HTR-8/SVneo (cell line): Measurements from ENCODE around the gene XDH.

DNA sequence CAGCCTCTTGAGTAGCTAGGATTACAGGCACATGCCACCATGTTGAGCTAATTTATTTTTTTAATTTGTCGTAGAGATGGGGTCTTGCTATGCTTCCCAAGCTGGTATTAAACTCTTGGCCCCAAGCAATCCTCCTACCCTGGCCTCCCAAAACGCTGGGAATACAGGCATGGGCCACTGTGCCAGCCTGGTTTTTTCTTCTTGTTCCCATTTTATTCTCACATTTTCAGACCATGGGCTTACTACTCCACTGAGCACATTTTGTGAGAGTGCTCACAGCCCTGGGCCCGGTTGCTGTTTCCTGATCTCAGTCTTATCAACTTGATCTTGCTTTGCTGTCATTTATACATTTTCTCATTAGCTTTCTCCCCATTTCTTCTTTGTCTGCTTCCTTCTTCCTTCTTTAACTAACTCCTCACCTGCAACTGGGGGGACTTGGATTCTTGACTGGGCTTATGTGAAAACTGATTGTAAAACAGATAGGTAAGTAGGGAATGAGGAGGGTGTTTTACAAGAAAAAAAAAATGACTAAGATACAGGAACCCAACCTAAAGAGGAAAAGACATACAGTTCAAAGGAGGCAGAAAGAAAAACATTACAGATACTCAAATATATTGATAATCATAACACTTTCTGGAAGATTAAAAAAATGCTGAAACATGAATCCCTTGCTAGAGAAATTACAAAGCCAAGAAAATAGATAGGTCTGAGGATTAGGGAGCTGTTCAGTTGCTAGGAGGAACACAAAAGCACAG is 117.4 kb downstream of the PLB1 start:
- RRBS: no CpG with 5 or more reads among the region's 3 CpGs

DNA sequence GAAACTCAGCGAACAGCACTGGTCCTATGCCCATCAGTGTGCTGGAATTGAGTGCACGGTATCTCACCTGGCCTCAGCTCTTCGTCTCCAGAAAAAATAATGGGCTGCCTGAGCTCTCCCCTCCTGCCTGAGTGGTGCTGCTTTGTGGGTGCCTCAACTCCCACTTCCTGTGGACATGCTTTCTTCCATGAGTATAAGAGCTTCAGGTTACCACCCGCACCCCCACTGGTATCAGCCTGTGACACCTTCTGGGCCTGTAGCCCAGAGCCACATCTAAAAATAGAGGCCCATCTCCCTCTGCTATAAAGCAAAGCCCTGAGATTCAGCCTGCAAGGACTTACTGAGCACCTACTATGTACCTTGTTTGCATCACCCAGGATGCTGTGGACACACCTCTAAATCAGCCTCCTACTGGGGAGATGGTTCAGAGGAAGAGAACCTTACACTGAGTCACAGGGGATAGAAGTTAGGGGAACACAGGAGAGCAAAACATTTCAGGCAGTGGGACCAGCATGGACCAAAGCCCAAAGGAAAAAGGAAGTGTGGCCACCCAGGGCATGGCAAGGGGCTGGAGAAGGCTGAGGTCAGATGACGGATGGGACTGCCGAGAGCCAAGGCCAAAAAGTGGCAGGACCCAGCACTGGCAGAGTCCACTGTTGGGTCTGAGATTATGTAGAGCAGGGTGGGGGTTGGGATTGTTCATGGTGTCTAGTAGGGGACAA is 123.8 kb upstream of the PPP1CB start:
- RRBS: no CpG with 5 or more reads among the region's 6 CpGs

GRCh38 chr2:28680817-28681697 is 70.6 kb upstream of the PPP1CB start:
- RRBS: no CpG with 5 or more reads among the region's 11 CpGs

GRCh38 chr2:28941448-28941792 is 39.7 kb upstream of the TOGARAM2 start:
- RRBS: no CpG with 5 or more reads among the region's 5 CpGs

DNA sequence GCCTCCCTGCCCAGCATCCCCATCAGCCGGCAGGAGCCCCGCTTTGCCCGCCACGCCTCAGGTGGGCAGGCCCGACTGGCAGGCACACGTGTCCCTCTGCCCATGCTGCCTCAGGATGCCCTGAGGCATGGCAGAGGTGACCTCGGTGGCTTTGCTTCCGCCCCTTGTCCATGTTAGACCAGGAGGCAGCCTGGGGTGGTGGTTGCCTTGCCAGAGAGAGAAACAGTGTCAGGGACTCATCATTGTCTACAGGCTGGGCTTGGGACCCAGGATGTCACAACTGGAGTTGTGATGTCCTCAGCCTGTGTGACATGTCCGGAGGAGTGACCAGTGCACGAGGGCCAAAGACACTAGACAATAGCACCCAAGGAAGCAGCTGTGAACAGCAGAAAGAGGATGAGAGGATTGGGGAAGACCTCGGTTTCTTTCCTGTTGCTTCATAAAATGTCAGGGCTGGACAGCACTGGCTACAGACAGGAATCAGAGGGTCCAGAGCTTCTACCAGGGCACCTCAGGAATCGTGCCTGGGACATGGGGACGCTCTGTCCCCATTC is 36.9 kb downstream of the TOGARAM2 start:
- RRBS: no CpG with 5 or more reads among the region's 13 CpGs

GRCh38 chr2:29063466-29064291 is 10.6 kb downstream of the PCARE start:
- RRBS: no CpG with 5 or more reads among the region's 19 CpGs

DNA sequence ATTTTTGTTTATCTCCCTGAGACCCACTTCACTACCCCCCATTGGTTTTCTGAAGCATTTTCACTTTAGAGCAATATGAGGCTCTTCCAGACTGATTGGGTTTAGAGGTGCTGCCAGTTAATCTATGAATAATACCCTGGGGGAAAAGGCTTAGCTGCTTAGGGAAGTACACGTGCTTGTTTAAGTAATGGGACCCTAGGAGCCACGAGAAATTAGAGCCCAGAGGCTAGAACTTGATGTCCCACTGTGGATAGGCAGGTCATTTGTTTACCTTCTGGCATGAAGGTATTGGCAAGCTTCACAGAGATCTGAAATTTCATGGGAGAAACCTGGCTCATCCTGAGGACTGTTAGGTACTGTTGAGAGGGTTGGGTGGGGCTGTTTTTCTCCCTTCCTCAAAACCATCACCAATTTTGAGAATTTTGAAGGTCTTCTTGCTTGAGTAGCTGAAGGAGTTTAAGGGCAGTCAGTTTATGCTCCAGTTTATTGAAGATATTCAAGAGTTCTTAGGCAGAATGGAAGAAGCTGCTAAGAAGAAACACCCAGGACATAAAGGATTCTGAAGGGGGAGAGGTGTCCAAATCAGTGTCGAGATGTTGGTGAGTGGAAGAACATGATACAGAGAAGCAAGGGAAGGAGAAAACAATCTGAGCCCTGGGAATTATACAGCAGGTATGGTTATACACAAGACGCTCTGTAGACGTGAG is 59.9 kb downstream of the CLIP4 start:
- RRBS: no CpG with 5 or more reads among the region's 5 CpGs

DNA sequence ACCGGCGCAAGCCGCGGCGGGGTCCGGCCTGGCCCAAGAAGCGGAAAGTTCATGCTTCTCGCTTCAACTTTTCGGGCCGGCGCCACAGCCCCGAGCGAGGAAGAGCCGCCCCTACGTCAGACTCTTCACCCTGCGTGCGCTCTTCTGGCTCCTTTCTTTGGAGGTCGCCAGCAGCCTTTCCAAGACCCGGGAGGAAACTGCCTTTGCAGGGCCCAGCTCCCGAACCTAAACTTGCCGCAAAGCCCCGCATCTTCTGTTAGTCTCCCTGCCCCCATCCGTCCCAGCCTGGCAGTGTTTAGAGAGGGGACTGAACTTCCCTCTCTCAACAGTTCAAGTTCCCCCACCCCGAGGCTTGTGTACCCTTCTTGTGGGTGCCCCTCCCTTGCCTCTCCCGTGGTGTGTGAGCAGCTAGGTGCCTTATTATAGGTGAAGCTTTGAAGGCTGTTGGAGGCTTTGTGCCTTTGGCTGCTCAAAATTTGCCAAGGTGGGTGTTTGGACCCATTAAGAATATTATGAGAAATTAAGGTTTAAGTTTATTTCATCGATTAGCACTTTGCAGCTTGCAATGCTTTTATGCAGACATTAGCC is 1.4 kb downstream of the LBH start:
- RRBS: 4% methylated on average over 11 of the region's 26 CpGs

DNA sequence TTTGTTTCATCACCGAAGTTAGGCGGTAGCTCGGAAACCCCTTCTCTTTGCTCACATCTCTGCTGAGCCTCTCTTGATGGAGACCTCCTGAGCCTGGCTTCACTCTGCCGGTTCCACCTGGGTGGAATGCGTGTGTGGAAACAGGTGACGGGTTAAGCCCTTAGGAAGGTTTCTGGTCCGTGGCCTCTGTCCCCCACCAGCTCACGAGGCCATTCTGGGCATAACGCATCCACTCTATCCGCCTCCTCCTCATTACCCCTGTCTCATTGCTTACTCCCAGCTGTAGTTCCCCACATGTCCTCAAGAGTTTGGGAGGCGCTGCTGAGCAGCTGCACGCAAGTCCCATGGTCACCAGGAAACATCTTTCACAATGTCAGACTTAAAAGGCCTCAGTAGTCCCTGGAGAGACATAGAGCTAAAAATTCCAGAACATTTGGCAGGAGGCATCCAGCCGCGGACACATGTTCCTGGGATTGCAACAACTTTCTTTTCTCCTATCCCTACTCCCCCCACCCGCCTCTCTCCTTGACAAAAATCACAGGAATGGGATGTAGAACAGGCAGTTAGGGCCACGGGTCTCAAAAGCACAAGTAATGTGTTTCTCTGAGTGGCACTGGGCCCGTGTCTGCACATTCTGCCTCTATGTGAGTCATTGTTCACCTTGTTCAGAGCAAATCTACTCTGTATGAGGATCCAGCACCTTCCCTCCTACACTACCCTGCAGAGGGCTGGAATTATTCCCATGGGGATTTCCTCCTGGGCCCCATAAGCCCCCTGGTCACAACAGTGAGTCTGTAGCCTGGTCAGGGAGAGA is 8.0 kb downstream of the LBH start:
- RRBS: no CpG with 5 or more reads among the region's 17 CpGs

DNA sequence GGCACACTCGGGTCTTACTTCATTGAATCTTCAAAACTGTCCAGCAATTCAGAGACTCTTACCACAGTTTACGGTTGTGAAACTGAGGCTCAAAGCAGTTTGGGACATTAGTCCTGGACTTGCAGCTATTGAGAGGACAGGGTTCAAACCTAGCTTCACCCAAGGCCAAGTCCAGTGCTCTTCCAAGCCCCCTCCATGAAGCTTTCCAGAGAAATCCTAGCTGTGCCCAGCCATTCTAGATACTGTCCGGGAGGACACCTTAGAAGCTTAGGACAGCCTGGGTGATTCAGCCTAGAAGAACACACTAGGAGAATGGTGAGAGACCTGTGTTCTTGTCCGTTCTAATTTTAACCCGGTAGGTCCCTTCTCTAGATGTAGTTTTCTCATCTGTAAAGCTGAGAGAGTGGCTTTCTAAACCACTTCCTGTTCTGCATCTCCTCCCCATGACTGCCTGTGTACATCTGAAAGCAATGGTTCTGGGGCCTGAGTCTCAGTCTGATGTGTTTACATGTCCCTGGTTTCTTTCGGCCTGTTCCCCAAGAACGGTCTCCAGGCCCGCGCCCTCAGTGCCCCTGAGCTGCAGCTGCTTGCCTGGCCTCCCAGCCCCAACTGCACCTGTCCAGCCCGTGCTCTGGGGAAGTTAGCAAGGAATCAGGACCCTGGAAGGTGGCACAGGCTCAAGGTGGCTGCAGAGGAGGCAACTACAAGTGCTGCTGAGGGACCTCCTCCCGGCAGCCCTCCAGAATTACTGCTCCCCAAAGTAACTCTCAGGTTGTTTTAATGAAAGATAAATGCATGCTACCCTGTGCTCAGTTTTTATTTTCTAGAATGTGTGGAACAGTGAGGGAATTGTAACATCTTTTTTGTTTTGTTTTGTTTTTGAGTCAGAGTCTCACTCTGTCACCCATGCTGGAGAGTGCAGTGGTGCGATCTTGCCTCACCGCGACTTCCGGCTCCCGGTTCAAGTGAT is 105.8 kb downstream of the LBH start:
- RRBS: 90% methylated on average over 3 of the region's 16 CpGs

- RRBS: no CpG with 5 or more reads among the region's 13 CpGs
Observed at GRCh38 chr2:30823244-30824008, 16.2 kb upstream of the CAPN13 start.

DNA sequence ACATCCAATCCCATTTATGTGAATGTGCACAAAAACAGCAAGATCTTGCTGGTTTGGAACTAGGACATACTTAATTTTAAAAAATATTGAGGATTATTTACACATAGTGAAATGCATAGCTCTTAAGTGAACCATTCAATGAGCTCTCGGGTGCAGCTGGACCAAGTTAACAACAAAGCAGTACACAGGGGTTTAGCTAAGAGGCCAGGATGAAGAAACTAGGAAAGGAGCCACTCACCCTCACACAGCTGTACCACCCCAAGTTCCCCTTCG is 85.2 kb downstream of the EHD3 start:
- RRBS: no CpG with 5 or more reads among the region's 2 CpGs

- RRBS: no CpG with 5 or more reads among the region's 10 CpGs
Observed at GRCh38 chr2:31414060-31415317, at the start of gene XDH. XDH (minus strand) TSS chr2:31414742.

- RRBS: no CpG with 5 or more reads among the region's 5 CpGs
Observed at GRCh38 chr2:31578154-31578924, 2.4 kb downstream of the SRD5A2 start.

- RRBS: no CpG with 5 or more reads among the region's 1 CpG
Observed at GRCh38 chr2:31703102-31703839, 122.5 kb upstream of the SRD5A2 start.

DNA sequence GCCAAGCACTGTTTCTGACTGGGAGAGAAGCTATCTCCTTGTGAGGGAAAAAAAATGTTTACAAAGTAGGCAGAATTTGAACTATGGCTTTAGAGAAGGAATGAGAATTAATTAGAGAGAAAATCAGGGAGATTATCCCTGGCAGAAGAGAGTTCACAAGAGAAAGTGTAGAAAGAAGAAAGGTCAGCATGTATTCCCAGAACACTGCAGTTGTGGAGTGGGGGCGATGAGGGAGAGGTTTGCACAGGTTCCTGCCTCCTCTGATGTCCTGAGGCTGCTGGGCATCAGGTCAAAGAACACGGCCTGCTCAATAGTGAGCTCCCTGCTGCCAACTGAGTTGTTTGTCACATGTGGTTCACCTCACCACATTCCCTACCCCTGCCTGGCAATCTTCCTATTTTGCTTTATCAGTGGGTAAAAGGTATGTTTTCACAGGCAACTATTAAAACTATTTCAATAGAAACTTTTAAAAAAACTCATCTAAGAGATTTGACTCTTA is 123.8 kb upstream of the SRD5A2 start:
- RRBS: no CpG with 5 or more reads among the region's 2 CpGs

DNA sequence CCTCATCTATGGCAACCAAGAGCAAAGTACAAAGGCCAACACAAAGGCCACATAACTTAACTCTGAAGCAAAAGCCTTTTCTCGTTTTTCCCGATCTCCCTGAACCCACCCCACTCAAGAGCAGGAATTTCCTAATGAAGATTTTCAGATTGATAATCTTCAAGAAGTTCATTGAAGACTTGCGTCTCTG is 127.4 kb upstream of the SRD5A2 start:
- RRBS: no CpG with 5 or more reads among the region's 3 CpGs

GRCh38 chr2:31708403-31708806 is 127.7 kb upstream of the SRD5A2 start:
- RRBS: no CpG with 5 or more reads among the region's 2 CpGs

GRCh38 chr2:31934270-31934763 is 76.5 kb downstream of the MEMO1 start:
- RRBS: no CpG with 5 or more reads among the region's 1 CpG